PC-3 (cell line): ENCODE measurements around a stretch of chr3.

DNA sequence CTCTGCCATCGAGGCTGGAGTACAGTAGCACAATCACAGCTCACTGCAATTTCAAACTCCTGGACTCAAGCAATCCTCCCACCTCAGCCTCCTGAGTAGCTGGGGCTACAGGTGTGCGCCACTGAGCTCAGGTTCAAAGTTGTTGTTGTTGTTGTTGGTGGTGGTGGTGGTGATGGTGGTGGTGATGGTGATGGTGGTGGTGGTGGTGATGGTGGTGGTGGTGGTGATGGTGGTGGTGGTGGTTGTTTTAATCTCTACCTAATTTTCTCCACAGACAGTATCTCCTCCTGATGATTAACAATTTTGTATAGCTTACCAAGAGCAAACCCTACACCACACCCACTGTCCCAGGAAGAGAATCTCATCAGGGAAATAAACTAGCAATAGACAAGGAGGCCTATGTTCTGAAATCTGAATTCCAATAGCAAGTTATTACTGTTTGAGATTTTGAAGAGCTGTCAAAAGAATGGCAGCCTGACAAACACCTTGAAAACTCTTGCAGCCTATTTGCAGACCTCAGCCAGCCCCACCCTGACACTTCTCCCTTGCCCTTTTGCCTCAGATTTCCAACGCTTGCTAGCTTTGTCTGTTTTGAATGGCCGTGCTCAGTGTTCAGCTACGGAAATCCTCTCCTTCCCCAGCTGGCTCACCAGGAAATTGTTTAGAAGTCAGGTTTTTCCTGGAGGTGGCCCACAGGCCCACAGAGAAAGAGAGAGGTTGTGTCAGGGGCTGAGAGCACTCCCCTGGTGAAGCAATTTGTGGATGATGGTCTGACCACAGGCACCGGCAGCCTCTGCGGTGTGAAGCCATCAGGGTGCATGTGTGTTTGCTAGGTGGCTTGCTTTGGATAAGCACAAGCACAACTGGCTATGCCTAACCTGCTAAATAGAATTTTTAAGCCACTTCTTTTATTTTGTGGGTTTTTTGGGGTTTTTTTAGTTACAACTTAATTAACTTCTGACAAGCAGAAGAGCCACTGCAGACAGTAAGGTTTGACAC, 101.7 kb downstream of the MAGI1 start:
- RAMPAGE, long total RNA = no peak

DNA sequence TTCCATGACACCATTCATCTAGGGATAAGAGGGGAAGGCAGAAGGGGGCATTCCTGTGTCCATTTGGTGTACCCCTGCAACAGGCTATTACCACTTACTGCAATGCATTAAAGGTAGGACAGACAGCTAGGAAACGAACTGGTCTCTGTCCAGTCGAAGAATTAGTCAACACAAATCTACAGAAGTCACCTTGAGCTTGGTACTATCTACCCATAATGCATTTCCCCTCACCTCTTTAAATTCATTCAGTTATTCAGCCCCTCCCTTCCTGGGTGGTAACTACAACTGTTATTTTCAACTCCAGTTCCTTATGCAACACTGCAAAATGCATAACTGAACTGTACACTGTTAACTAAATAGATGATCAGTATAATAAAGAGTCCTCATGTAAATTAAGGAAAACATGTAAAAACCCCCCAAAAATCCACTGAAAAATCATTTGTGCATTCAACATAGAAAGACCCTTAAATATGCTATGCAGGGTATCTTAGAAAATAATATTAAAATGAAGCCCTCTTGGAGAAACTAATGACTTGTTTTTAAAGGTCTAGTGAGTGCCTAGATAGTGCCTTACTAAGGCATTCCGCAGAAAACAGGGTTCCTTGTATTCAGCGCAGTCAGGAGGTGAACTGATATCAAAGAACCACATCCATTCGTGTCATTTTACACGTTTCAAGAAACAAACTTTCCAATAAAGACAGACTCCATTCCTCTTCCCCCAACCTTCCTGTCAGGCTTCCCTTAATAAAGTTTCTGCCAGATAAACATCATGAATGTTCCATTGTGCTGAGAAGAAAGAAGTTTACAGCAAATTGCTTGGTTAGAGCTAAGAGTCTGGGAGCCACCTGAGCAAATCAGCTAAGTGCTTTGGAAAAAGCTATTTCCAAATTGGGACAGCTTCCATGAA, 77.4 kb downstream of the MAGI1 start:
- RAMPAGE, long total RNA = no peak

DNA sequence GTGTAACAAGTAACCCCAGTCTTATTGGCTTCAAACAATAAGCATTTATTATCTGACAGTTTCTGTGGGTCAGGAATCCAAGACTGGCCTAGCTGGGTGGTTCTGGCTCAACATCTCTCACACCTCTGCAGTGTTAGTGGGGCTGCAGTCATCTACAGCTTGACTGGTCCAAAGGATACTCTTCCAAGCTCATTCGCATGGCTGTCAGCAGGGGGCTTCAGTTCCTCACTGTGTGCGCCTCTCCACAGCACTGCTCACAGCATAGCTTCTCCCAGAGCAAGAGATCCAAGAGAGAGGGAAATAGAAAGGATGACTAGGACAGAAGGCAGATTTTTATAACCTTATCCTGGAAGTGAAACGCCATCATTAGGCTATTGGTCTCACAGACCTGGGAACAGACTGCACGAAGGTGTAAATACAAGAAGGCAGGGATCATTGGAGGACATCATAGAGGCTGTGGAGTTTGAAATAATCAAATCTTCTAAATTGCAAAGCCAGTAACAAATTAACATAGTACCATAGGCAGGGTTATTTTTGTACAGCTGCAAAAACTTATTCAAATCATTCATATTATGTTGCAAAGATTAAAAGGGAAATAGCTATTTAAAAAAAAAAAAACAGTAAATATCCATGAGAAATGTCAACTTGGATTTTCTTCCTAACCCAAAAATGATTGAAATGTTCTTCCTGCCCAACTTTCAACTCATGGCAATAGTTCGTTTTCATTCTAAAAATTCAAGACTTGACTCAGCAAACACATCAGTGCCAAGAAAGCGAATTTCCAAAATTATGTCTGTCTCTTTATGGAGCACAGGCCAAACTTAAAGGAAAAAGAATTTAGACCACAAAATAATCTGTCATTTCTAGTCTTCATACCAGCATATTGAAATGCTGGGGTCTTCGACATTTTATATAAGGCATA, 64.0 kb downstream of the MAGI1 start:
- RAMPAGE, long total RNA = no peak

DNA sequence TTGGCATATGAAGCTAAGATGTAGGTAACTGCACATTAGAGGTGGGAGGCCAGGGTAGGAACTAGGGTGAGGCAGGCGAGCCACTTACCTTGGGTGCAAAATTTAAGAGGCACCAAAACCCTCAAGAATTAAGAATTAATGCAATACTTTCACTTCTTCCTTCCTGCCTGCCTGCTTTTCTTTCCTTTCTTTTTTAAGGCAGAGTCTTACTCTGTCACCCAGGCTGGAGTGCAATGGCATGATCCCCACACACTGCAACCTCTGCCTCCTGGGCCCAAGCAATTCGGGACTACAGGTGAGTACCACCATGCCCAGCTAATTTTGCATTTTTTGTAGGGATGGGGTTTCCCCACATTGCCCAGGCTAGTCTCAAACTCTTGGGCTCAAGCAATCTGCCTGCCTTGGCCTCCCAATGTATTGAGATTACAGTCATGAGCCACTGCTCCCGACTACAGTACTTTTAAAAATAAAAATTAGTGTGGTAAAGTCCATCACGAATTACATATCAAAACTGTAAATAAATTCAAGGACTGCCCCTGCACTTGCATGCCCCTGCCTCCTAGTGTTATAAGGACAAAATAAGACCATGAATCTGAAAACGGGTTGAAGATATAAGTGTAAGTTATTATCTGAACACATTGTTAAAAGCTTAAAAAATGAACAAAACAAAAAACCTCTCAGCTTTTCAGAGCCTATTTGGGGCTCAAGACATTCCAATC, 51.1 kb downstream of the MAGI1 start:
- RAMPAGE, long total RNA = no peak

DNA sequence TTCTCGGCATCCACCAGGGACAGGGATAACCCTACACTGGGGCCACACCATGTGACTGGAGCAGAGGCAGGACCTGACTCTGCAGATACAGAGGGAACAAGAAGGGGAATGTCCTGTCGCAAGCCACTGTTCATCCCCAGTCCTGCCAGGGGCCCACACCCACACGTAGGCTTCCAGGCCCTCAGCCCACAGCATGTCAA, 68.1 kb downstream of the LRIG1 start:
- RAMPAGE, long total RNA = no peak

GRCh38 chr3:66445028-66445764, 55.6 kb downstream of the LRIG1 start:
- RAMPAGE, long total RNA = no peak

GRCh38 chr3:66485524-66486066, 15.2 kb downstream of the LRIG1 start:
- RAMPAGE, long total RNA = no peak

DNA sequence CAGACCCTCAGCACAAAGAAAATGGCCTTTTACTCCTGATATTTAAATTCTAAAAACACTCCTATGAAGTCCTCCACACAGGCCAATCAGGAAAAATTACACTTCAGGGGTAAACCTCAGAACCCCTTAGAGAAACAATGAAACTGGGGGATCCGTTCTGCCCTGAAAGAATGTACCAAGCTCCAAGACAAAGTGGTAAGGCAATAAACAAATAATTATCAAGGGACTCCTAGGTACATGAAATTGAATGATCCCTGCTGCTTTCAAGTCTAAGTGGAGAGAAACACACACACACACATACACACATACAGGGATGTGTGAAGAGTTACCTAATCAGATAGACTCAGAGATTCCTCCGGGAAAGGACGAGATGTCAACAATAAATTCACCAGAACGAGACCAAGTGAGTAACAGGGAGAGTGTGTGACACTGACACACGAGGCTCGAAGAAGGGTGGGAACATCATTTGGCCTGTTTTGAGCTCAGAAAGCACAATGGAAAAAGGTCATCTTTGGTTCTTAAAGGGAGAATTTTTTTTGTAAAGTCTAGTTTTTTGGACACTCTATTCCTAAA, 13.4 kb downstream of the LRIG1 start:
- RAMPAGE, long total RNA = no peak

GRCh38 chr3:66492292-66492927, 8.4 kb downstream of the LRIG1 start:
- RAMPAGE, long total RNA = no peak

- RAMPAGE, long total RNA = no peak
These were observed 1.5 kb downstream of the LRIG1 start for GRCh38 chr3:66499242-66499767.

- RAMPAGE, long total RNA = no peak
These were observed 4.6 kb upstream of the LRIG1 start for GRCh38 chr3:66505263-66505882.

GRCh38 chr3:67018106-67018879, 20.2 kb downstream of the KBTBD8 start:
- RAMPAGE, long total RNA = no peak

GRCh38 chr3:67465319-67465990, 189.0 kb downstream of the SUCLG2 start:
- RAMPAGE, long total RNA = no peak

- RAMPAGE, long total RNA = no peak
These were observed 60.8 kb downstream of the SUCLG2 start for GRCh38 chr3:67593454-67594085.

DNA sequence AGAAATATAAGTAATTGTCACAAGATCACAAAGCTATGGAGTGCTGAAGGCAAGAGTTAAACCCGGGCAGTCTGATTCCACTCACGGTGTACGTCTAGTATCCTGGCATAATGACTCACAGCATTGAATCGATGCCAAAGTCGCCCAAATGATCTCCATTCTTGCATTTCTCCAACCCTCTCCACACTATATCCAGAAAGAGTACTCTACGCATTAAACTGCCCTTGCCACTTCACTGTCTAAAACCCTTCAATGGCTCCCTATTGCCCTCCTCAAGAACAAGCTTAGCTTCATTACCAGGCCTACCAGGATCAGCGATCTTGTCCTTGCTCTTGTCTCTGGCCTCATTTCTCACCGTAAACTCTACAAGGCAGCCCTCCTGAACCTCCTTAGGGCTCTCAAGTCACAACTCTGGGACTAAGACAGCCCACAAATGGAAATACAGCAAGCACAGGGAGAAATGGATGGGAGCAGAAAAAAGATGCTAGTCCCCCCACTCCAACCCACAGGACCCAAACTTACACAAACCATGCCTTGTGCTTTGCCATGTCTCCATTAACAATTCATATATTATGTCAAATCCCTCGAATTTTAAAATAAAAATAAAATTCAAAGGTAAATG, 7.6 kb downstream of the SUCLG2 start:
- RAMPAGE, long total RNA = no peak

DNA sequence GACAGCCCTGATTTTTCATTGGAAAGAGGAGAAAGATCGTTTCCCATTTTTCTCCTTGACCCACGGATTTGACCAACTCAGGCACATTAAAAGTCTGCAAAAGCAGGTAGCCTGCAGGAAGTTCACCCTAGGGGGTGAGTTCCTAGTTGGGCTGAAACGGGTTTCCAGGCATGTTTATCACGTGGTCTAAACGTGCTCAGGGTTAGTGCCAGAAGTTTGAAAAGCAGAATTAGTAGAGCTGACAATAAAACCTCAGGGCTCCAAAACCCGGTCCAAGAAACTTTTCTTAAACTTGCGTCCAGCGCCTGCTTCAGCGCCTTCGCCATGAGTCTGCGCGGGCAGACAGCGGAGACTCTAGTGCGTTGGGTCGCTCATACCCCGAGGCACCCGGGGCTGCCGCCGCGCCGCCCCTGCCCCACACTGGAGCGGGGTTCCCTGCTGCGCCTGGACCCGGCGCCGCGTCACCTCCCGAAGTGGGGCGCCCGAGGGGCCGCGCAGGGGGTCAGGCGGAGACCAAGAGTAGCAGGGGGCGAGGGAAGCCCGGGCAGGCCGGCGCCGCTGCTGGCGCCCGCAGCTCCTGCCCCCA, 409 bp downstream of the SUCLG2 start:
- RAMPAGE, long total RNA = no peak

GRCh38 chr3:69008845-69009539, 4.5 kb downstream of the EOGT start:
- RAMPAGE, long total RNA = no peak

- RAMPAGE, long total RNA = no peak
These were observed 11.0 kb downstream of the LMOD3 start for GRCh38 chr3:69111527-69111726.

GRCh38 chr3:69231715-69232197, 109.4 kb upstream of the LMOD3 start:
- RAMPAGE, long total RNA = no peak

GRCh38 chr3:69236685-69237490, 114.5 kb upstream of the LMOD3 start:
- RAMPAGE, long total RNA = no peak